Bronchus (tissue), 1 donor: ENCODE results near the genes NCAM2 and ADAMTS5.

- PRO-cap: unidirectional peak, plus-strand start at chr21:16539838
Measured at GRCh38 chr21:16539706-16539905, 809.8 kb downstream of the USP25 start.

DNA sequence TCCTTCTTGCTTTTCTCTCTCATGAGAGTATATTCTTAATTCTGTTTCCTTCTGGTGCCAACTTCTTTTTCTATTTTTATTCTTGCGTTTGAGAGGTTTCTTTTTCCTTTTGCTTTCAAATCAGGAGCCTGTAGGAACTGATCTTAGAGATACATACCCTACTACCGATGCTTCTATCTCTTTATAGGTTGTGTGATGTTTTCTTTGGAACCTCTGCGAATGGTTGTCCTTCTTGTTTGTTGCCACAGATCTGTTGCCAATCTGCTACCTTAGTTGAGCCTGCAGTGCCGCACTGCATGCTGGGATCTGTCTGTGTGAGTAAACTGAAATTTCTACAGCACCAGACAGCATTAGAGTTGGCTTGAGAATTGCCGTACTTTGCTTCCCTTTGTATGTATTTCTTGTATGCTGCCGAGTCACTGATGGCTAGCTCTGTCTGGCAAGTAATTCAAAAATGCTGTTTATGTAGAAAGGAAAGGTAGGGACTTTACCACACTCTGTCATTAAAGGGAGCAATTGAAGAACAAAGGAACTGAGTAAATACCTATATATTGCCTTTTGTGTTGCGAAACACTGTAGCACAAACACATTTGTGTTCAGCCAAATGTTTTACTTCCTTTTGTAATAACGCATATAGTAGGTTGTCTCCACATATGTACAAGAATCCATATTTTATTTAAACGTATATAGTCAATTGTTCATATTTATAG, 857.3 kb downstream of the USP25 start:
- PRO-cap: bidirectional peak, plus-strand start at position 353 of the sequence, minus-strand start at position 246 of the sequence

DNA sequence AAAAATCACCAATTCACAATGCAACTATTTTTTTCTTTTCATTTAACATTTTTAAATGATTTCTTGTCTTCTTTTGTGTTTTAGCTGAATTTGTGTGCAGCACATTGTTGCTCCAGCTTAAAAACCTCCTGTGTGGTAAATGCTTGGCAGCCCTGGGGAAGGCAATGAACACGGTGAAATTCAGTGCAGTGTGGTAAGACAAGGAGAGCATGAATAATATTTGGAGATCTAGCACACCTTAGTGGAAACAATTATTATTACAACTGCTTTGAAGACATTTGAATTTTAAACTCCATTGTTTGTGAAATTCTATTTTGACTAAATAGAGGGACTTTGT, 242.7 kb upstream of the CXADR start:
- PRO-cap: no peak

DNA sequence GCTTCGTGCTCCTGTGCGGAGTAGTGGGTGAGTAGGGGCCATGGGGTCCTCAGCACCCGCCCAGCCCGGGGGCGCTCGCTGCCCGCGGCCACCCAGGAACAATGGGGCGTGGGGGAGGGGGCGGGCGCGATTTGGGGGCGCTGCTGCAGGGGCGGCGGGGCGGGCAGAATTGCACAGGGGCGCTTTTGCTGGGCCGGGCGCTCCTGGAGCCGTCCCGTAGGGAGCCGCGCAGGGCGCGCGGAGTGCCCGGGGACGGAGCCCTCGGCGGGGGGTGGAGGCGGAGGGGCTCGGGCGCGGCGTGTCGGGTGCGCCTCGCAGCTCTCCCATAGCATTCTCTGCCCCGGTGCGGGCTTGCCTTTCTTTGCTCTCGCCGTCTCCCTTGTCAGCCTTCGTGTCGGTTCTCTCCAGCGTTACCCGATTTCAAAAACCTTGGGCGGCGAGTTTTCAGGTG, 328 bp downstream of the CXADR start:
- PRO-cap: no peak

DNA sequence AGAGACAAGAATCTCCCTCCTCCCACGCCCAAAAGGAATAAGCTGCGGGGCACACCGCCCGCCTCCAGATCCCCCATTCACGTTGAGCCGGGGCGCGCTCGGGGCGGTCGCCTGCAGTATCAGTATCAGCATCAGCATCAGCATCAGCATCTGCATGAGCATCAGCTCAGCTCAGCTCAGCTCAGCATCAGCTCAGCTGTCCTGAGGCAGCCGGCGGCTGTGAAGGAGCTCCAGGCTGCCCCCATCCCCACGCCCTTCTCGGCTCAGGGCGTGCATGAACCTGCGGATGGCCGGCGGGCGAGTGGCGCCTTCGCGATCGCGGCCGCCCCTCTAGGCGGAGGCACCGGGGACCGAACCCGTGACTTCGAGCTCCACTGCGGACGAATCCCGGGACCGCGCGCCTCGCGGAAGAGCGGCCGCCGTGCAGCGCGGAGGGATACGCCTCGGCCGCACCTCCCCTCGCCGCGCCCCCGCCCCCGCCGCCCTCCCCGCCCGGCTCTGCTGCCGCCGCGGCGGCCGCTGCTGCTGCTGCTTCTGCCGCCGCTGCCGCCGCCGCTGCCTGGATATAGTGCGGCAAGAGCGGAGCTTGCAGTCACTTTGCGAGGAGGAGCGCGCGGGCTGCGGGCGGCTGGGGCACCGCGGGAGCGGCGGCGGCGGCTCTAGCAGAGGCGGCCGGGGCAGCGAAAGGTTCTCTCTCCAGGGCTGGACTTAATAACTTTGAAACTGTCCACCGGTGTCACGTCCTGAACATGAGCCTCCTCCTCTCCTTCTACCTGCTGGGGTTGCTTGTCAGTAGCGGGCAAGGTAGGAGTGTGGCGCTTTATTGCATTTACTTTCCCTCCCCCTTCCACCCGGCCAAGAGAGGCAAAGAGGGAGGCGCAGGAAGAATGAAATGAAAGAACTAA, at the start of gene NCAM2:
Gene NCAM2 (plus strand): TSS at position 595 of the 905 bp plus-strand sequence.
- PRO-cap: unidirectional peak, plus-strand start at position 501 of the sequence; unidirectional peak, plus-strand start at position 595 of the sequence

DNA sequence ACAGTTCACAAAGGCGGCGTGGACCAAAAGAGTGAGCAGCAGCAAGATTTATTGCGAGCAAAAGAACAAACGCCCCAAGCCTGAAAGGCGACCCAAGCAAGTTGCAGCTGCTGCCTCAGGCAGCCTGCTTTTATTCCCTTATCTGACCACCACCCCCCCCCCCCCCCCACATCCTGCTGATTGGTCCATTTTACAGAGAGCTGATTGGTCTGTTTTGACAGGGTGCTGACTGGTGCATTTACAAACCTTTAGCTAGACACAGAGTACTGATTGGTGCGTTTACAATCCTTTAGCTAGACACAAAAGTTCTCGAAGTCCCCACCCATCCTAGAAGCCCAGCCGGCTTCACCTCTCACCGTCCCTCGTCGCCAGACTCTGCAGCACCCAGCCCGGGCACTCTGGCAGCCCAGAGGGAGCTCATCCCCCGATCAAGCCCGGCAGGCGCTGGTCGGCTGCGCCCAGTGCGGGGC, 2023.0 kb downstream of the NCAM2 start:
- PRO-cap: no peak

DNA sequence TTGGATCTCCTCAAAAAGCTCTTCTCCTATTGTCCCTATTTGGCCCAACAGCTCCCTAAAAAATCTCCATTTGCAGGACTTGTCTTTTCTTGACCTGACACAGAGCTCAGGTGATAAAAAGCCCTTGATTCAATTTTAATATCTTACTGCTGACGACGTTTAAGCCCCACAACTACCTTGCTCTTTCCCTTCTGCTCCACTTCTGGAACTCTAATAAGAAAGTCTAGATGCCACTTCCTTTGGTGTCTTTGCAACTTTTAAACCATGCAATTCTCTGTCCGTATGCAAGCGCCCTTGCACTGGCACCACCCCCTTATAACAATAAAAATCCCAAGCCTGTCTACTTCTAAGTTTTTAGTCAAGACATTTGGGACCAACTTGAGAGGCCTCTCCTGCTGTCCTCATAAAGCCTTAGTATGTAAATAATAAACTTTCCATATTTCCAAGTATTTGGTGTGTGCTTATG, 796.2 kb downstream of the MRPL39 start:
- PRO-cap: no peak

- PRO-cap: no peak
Measured at GRCh38 chr21:25907483-25907949, 172.7 kb downstream of the GABPA start.

DNA sequence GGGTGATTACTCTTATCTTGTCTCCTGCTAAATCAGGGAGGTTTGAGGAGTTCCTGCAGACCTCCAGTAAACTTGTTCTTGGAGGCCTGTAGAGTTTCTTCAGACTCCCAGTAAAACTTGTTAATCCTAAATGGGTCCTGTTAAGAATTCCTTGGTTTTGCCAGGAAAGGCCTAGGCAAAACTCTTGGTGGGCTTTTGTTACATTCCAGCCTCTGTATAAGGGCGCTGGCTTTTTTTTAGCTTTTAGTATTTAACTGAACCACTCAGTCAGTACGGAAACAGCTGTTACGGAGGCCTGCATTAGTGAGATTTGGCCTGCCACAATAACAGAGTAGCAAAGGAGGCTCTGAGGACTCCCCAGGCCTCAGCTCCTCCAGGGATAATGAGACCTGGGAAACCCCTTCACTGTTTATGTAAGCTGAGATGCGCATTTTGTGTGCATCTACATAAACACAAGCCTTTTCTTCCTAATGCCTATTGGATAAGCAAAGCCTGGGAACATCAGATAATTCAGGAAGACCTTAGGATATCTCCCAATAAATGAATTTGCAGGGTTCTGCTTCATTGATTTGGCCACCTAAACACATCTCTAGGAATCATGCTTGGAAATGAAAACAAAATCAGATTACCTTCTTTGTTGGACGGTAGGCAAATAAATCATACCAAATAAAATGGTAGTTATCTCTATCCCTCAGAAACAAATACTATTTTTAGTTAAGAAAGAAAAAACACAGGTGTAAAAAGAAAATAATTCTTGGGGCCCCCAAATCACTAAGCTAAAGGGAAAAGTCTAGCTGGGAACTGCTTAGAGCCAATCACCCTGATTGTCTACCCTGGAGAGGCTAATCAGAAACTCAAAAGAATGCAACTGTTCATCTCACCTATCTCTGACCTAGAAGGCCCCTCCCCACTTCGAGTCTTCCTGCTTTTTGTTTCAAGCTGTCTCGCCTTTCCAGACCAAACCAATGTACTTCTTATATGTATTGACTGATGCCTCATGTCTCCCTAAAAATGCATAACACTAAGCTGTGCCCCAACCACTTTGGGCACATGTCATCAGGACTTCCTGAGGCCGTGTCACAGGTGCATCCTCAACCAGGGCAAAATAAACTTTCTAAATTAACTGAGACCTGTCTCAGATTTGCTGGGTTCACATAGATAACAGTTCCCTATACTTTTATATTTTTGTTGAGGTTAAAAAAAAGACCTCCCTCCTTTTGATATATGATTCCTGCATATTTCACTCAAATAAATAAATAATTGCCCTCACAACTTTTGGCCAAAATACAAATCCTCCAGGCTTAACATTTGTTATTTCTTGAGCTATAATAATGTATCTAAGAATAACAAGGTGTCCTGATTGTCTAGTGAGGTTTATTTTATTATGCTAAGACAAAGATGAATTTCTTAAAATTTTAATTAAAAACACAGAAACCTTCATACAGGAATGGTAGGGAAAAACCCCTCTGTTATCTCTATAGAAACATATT, 209.7 kb downstream of the APP start:
- PRO-cap: no peak

GRCh38 chr21:25987011-25987352, 183.6 kb downstream of the APP start:
- PRO-cap: no peak

DNA sequence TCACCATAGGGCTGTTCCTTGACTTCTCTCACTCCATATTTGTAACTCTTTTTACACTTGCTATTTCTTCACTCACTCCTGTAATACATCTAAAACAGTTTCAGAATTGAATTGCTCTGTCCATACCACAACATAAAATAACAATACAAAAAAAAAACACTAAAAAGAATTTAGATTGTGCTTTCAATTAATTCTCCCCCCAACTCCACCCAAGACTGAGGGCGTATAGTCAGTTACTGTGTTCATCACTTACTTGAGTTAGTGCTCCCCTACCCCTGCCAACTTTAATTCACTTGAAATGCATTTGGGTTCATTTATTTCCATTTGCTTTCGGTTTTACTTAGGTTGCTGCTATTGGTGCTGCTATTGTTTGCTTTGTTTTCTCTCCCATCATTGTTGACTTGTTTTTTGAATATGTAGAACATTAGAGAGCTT, 10.6 kb upstream of the CYYR1 start:
- PRO-cap: no peak

DNA sequence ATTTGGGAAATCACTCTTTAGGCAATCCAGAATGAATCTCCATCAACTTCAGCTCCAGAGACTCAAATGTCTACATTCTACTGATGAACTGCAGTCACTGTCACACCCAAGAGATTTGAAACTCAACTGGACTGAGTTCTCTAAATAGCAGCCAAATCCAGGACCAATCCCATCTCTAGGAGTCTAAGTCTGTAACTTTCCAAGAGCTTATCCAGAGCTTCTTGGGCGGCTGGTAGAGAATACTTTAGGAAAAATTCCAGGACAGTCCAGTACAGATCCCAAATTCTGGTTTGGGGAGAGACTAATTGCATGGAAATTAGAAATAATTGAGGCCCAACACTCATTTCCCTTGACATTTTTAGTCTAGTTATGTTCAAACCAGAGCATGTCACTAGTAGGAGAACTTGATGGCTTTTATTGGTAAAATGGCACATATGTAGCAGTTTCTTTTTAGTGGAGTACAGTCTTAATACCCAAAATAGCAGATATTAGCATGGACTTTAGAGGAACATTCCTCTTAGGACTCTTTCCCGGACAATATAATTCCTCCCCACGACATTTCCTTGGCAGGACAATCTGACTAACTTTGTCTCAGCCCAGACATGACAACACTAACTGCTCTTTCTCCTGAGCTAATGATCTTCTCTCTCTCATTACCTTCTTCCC, 62.7 kb downstream of the ADAMTS1 start:
- PRO-cap: no peak

GRCh38 chr21:26784721-26785655, 60.2 kb downstream of the ADAMTS1 start:
- PRO-cap: no peak

DNA sequence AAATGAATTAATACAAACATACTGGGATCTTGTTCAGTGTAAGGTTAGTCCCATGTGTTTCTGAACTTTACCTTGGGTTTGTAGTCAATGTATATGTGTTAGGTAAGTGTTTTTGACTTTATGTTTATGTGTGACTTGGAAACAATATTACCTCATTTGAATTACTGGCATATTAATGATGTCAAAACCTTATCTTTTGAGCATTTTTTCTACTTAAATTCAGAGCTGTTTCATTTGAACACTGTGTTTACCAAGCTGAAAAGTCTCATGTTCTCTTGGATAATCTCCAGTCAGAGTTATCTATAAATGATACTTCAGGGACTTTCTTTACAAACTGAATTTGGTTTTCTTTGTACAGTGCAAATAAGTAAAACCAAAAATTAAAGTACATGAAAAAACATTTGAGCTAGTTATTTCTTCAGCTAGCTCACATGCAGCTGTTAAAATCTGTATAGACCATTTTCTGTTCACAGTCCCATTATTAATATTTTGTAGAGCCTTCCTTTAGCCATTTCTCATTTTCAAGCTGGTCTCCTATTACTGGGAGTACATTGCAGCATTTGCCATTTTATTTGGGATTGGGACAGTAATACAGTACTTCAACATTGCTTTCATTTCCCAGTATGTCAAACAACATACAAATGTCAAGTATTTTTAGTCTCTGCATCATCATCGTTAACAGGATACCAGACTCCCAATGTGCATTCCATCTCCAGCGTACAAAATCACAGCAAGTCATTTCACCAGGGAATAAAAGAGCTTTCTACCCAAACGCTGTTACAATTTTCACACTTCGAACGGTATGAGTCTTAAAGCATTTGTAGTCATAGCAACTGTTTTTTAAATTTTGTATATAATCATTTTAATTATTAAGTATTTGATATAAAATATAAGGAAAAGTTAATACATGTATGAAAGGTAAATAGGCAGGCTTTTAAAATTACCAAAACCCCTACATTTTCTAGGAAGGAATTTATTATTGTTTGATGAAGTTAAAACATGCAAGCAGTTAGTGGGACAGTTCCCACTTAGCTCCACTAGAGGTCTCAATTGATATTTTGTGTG, 29.7 kb downstream of the ADAMTS1 start:
- PRO-cap: no peak

DNA sequence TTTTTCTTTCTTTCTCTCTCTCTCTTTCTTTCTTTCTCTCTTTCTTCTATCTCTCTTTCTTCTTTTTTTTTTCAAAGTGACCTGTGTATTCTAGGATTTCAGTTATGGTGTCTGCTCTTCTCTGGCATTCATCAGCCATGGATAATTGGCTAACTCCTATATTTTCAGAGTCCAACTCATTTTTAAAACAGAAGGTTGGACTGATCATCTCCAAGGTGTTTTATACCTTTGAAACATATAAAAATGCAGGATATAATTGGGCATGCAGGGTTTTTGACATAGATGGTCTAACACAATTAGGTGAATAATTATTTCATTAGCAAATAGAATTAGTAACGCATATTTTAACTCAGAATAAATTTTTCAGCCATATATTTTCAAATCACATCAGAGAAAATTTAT, 38.2 kb downstream of the ADAMTS5 start:
- PRO-cap: no peak

- PRO-cap: no peak
Measured at GRCh38 chr21:26965042-26965844, 1.6 kb downstream of the ADAMTS5 start.

DNA sequence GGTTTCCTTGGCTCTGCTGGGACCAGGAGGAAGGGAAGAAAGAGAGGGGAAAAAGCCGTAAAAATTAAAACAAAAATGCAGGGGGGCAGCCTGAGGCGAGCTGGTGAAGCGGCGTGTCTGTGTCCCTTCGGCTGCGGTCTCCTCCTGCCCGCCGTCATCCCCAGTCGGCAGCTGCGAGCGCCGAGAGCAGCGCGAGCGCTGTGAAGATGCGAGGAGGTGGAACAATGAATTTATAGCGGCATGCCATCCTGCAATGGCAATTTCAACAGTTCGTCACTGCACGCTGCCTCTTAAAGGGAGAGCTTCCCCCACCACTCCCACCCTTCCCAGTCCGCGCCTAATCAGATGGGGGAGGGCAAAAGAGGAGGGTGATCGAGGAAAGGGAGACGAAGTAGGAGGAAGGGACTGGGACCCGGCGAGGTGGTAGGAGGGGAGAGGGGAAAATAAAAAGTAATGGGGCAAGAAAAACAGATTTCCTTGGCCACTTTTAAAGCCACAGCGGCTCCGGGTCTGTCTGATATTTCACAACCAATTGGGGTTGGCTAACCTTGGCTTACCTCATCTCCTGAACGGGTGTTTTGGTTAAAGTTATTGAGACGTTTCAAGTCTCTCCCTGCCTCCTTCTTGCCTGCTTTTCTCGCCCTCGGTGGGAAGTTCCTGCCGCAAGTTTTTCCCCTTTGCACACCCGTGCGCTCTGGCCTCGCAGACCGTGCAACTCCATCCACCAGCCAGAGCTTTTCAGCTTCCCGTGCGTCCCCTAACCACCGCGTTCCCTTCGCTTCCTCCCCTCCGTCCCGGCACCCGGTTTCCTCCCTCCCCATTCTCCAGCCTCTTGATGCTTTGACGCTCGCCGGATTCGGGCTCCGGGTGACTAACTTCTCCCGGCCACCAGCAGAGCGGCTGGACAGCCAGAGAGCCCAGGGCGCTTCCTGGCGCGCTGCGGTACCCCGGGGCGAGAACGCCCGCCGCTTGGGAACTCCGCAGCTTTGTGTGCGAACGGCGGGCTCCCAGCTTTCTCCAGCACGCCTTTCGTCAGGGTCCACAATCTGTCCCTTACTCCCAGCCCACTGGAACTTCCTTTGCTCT, at the start of gene ADAMTS5:
Gene ADAMTS5 (minus strand): TSS at position 202 of the 1,086 bp plus-strand sequence.
- PRO-cap: no peak

DNA sequence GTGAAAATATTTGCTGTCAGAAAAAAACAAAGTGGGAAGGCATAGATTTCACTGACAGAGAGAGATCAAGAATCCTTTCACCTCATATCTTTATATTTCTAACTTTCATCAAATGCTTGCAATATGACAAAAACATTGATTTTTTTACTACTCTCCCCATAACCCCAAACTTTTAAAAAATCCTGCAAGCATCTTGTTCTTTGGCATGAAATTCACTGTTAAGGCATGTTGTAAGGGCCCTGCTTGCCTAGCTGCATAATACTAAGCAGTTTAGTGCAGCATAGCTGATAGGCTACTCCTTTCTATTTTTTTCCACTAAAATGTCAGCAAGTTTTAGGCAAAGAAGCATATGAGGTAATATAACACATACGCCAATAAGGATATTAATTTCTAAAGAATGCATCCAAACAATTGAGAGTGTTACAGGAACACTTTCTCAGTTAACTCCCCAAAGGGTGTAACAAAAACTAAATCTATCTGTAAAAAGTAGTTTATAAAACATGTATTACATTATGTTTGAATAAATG, 340.4 kb upstream of the ADAMTS5 start:
- PRO-cap: no peak

- PRO-cap: no peak
Measured at GRCh38 chr21:28473962-28474465, 411.2 kb downstream of the N6AMT1 start.

GRCh38 chr21:28539122-28539774, 345.9 kb downstream of the N6AMT1 start:
- PRO-cap: no peak